Right cardiac atrium (tissue), 1 donor: ENCODE measurements around a stretch of chr14.

DNA sequence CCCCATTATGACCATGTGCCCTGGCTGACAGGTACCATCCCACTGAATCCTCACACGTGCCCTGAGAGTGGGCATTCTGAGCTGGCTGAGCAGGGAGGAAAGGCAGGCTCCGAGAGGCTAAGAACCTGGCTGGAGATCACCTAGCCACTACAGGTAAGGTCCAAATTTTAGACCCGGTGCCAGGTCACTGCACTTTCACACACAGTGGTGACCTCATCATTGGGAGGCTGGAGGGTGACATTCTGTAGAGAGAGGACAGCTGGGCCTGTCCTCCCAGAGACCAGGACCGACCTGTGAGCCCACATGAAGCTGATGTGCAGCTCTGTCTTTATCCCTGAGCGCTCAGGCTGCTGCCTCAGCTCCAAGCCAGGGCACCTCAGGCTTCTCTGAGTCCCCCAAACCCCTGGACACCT lies 4.2 kb downstream of the TTC7B start:
- PRO-cap = no peak

DNA sequence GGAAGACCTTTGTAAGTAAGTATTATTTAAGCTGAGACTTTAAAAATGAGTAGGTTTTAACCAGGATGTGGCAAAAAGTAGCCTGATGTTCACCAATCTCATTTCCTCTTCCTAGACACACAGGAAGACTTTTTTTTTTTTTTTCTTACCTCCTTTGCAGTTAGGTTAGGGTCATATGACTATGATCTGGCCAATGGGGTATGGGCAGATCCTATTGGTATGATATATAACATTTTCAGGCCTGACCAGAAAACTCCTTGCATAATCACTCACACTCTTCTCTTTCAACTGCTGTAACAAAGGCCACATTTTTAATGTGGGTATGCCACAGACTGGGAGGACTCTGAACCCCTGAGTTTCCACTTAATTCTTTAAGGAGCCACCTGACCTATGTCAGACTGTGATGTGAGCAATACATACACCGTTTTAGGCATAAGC lies 2.7 kb upstream of the RPS6KA5 start:
- PRO-cap = no peak

DNA sequence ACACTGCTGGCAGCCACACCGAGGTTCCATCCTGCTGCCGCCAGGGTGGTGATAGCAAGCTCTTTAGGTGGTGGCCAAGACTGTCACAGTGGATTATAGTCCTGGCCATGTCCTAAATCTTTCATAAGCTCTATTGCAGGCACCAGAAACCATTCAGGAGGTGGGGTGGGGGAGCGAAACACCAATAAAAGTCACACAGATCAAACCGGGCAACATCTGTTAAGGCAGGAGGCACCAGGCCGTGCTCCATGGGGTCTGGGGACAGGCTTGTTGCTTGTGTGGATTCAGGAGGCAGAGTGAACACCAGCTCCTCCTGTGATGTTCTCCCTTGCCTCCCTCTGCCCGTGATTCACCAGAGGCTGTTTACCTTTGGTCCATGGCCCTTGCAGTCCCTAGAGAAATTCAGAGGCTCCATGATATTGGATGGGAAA lies 57.7 kb downstream of the DGLUCY start:
- PRO-cap = no peak

DNA sequence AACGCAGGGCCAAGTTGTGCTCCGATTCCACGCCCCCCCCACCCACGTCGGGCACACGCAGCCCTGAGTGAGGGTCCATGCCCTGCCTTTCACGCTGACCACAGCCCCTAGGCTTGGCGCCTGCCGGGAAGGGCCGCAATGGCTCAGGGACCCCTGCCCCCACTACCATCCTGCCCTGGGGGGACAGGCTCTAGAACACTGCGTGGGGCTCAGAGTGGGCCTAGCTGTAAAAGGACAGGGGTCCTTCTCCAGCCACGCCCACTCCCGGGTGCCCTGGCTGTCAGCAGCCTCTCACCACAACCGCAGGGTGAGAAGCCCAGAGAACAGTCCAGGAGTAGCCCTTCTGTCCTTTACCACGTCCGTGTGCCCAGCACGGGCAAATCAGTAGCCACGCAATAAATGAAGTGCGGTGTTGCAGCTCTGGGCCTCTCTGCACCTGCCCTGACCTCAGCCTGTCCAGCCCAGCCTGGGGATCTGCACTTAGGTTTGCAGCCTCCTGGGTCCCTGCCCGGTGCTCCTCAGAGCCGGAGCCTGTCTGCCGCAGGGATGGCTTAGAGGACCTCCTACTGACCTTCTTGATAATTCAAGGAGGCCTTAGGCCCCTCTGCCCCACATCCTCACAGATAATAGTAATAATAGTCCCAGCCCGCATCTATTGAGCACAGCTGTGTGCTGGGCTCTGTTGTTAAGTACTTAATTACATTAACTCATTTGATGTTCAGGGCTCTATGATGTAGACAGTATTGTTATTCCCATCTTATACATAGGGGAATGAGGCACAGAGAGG lies 9.5 kb upstream of the GPR68 start:
- PRO-cap = no peak

- PRO-cap = no peak
These were observed 48.8 kb upstream of the GPR68 start for GRCh38 chr14:91293260-91293810.

DNA sequence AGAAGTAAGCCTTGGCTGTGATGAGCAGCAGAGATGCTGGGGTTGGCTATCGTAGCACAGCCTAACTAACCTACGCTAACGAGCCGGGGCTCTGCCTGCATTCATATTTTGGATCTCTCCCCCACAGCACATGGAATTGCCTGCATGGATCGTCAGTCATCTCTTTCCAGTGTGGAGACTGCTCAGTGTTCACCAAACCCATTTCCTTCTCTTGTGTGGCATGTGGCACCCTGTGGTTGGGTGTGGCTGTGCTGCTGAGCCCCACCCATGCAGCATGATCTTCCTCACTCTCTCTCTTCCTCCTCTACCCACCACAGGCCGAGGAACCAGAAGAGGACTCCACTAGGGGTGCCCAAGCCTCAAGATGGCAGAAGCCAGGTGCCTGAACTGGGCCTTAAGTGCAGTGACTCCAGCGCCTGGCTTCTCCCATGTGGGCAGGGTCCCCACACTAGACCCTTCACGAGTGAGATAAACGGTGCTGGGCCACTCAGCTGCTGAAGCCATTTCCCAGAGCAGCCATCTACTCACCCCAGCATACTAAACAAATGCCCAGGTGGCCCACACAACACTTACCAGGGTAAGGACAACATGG lies 66.8 kb upstream of the GPR68 start:
- PRO-cap = no peak

DNA sequence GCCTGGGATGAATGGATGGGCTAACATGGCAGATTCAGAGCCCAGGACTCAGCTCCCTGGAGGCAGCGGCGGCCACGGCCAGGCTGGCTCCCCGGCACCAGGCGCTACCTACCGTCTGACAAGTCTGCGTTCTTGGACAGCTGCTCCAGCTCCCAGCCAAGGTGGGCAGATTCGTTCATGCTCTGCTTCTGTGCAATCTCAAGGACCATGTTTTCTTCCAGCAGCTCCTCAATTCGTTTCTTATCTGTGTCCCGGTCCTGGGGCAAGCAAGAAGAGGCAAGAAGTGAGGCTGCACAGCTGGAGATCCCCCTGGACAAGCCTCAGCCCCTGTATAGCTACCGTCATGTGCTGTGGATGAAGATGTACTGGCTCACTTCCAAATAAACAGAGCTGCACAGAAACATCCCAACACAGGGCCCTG lies 80.2 kb upstream of the GPR68 start:
- PRO-cap = no peak

- PRO-cap = no peak
These were observed 84.9 kb downstream of the CCDC88C start for GRCh38 chr14:91332668-91333115.

DNA sequence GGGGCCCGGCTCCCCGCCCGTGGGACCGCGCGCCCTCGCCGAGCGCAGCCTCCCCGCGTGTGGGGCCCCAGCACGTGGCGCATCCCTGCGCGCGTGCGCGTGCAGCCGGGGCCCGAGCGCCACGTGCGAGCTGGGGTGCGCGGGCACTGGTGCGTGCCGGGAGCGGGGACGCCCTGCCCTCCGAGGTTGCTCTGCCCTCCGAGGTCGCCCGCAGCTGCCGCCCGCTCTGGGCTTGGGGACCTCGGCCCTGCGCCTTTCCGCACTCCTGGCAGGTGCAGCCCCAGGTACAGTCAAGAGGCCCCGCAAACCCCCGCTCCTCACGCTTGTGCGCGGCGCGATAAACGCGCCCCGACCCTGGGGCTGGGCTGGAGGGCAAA lies 425 bp upstream of the CCDC88C start:
- PRO-cap = no peak

- PRO-cap = no peak
These were observed 45.3 kb downstream of the PPP4R3A start for GRCh38 chr14:91464334-91465597.

DNA sequence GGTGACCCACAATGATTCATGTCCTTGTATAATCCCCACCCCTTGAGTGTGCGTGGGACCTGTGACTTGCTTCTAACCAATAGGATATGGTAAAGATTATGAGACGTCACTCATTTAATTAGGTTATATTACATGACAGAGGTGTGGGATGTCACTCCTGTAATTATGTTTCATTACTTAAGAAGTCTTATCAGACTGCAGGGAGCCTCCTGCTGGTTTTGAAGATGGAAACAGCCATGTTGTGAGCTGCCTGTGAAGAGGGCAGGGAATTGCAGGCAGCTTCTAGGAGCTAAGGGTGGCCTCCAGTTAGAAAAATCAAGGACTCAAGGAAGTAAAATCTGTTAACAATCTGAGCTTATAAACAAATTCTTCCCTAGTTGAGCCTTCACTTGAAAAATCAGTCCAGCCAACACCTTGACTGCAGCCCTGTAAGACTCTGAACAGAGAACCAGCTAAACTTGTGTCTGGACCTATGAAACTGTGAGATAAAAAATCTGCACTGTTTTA lies 12.4 kb upstream of the CATSPERB start:
- PRO-cap = no peak

- PRO-cap = no peak
These were observed 23.6 kb upstream of the CATSPERB start for GRCh38 chr14:91755448-91755957.

GRCh38 chr14:91860987-91861604 lies 6.2 kb downstream of the TC2N start:
- PRO-cap = no peak

DNA sequence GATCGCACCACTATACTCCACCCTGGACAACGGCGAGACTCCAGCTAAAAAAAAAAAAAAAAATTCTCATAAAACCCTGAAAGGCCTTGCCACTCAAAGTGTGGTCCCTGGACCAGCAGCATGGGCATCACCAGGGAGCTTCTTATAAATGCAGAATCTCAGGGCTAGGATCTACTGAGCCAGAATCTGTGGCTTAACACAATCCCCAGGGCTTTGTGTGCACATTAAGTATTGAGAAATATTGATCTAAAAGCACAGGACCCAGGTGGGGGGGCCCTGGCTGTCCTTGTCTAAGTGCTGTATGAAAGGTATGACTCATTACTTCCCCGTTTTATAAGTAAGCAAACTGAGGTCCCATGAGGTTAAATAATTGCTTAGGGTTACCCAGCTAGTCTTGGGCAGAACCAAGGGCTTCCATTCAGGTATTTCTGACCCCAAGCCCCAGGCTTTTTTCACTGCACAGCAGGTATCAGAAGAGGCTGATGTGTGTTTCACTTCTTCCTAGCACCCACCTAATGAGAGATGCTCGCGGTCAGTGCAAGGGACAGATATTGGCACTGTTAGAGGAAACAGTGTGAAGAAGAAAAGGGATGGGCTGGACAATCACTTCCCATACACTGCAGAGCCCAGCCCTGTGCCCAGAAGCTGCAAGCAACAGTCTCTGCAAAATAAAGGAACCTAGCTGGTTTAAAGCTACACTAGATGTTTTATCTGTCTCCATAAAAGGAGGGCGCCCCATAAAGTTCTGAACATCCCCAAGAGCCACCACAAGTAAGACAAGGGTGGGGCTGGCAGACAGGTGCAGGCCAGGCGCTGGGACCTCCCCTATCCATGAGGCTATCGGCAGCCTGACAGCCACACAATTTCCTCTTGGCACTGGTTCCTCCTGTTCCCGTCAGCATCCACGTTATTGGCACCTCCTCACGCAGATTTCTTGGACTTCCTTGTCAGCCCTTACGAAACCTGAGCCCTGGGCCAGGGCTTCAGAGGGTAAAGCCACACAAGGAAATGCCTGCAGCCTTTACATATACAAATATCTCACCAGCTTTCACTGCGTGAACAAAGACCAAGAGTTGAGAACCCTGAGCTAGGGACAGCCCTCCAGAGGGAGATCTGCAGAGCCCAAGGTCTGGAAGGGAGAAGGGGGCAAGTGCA lies 4.8 kb upstream of the TC2N start:
- PRO-cap = unidirectional peak, plus-strand start at position 967 of the sequence

DNA sequence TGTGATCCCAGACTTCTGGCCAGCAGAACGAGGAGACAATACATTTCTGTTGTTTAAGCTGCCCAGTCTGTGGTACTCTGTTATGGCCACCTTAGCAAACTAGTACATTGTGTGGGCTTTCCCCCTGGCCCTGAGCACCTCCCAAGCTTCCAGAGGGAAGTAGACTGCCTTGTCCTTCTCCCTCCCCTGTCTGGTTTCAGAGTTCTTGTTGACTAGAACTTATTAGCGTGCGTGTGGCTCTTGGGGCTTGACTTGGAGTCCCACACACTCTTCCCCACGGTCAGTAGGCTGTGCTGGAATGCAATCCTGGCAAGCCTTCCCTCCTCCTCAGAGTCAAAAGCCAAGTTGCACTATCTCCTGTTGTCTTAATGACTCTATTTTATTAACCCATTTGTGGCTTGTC lies 27.7 kb downstream of the FBLN5 start:
- PRO-cap = unidirectional peak, minus-strand start at position 192 of the sequence

GRCh38 chr14:91989697-91990022 lies 42.2 kb upstream of the FBLN5 start:
- PRO-cap = no peak

GRCh38 chr14:92105753-92106479 lies 466 bp downstream of the ATXN3 start:
- PRO-cap = unidirectional peak, plus-strand start at chr14:92105970; bidirectional peak, plus-strand start at chr14:92106372, minus-strand start at chr14:92106278

DNA sequence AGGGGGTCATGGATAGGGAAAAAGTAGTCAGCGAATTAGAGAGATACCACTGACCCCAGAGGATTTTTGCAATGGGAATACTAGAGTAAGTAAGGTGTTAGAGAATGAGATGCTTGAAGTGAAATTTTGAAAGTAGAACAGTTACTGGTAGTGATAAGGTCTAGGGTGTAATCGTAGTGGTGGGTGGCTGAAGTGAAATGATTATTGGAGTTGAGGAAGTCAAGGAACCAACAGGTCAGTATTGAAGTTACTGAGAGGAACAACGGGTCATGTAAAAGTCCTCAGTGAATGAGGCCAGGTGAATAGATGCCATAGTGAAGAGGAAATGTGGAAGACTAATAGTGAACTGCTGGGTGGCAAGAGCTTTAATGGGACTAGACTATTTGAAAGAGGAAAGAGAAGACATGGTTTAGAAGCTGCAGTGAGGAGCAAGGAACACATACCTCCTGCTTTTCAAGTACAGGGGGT lies 6.9 kb downstream of the CPSF2 start:
- PRO-cap = no peak

DNA sequence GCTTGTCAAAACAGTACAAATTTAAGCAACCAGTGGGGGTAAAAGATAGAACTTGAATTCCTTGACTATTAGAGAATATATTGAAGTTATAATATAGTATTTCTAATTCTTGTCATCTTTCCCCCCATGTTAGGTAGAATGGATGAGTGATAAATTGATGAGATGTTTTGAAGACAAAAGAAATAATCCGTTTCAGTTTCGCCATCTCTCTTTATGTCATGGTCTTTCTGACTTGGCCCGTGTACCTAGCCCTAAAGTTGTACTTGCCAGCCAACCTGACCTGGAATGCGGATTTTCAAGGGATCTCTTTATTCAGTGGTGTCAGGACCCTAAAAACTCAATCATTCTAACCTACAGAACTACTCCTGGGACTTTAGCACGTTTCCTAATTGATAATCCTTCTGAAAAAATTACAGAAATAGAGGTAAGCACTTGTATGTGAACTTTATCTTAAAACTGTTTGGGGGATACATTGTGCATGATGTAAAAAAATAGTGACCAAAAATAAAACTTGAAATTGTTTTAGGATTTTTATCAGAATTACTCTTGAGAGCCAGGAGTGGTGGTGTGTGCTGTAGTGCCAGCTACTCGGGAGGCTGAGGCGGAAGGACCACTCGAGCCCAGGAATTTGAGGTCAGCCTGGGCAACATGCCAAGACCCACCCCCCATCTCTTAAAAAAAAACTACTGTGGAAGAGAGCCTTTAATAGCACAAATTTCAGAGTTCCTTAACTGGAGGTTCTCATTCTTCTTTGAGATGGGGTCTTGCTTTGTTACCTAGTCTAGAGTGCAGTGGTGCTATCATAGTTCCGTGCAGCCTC lies 21.3 kb downstream of the CPSF2 start:
- PRO-cap = no peak

DNA sequence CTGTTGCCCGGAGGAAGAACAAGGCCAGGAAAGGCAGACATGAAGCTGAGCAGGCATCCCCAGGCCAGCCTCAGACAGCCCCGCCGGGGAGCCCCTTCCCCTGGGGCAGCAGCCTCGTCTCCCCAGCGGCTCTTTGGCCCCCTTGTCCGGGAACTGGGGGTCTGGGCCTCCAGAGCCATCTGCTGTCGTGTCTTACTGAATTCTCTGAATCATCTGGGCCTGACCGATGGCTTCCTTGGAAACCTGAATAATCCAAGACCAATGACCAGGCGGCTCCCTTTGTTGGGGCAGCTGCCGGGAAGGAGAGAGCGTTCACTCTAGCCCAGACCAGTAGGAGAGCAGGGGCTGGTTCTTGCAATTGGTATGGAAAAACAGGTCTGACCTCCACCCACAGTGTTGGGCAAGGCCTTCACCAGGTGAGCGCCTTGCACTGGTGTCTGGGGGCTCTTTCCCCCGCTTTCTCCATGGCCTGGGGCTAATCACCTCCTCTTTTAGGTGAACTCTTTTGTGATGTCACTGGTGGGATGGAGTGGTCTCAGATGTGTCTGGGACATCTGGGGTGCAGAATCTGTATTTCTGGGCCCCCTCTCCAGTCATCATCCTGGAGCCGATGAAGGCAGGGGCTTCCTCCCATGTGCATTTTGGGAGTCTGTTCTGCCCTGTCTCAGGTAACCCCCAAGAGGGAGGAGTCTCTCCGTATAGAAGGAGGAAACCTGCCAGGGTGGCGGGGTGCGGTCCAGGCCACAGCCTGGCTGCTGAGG lies 63.7 kb upstream of the RIN3 start:
- PRO-cap = no peak